Left ventricle myocardium (tissue), 1 donor: ENCODE results near the genes UGT2B11 and AMTN.

GRCh38 chr4:68949937-68950512 is 1.6 kb downstream of the UGT2A3 start:
- PRO-cap: no peak

DNA sequence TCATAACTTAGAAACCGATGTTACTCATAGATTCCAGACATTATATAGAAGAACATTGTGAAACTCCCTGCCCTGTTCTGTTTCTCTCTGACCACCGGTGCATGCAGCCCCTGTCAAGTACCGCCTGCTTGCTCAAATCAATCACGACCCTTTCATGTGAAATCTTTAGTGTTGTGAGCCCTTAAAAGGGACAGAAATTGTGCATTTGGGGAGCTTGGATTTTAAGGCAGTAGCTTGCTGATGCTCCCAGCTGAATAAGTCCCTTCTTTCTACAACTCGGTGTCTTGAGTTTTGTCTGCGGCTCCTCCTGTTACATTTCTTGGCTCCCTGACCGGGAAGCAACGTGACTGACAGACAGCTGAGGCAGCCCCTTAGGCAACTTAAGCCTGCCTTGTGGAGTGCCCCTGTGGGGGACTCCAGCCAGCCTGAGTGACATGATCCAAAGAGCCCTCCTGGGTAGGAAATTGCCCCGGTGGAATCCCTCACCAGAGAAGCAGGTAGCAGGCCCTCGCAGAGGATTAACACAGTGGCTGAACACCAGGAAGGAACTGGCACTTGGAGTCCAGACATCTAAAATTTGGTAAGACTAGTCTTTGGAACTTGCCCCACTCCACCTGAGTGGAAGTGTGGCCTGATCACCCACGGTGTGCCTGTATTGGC is 45.1 kb upstream of the UGT2B7 start:
- PRO-cap: no peak

GRCh38 chr4:69214465-69214825 is at the start of gene UGT2B11:
TSS of gene UGT2B11 (minus strand) at chr4:69214748.
- PRO-cap: no peak

GRCh38 chr4:69546140-69546491 is 50.4 kb upstream of the UGT2B4 start:
- PRO-cap: no peak

- PRO-cap: no peak
These were observed 17.1 kb downstream of the SULT1B1 start for GRCh38 chr4:69743060-69743879.

DNA sequence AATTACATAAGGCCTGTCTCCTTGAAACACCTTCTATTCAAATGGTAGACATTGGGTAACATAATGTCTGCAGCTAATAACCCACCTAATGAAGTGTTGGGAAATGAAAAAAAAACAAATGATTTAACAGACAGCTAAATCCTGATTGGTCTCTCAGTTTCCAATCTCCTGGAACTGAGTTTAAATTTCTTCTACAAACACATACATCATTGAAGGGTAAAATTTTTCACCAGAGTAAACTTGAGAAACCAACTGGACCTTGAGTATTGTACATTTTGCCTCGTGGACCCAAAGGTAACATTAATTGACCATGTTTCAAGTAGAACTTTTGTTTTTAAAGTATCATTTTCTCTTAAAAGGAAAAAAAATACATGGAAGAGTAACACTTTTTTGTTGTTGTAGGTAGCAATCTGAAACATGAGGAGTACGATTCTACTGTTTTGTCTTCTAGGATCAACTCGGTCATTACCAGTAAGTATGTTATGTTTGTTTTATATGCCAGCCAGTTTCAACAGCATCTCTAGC is at the start of gene AMTN:
Gene AMTN (plus strand): TSS at position 209 of the 525 bp plus-strand sequence.
- PRO-cap: no peak

- PRO-cap: no peak
These were observed 1.0 kb downstream of the UTP3 start for GRCh38 chr4:70689370-70689721.

GRCh38 chr4:70705220-70705494 is 16.6 kb upstream of the RUFY3 start:
- PRO-cap: bidirectional peak, plus-strand start at chr4:70705455, minus-strand start at chr4:70705303

- PRO-cap: bidirectional peak, plus-strand start at chr4:70705749, minus-strand start at chr4:70705568
These were observed 16.2 kb upstream of the RUFY3 start for GRCh38 chr4:70705495-70706125.

DNA sequence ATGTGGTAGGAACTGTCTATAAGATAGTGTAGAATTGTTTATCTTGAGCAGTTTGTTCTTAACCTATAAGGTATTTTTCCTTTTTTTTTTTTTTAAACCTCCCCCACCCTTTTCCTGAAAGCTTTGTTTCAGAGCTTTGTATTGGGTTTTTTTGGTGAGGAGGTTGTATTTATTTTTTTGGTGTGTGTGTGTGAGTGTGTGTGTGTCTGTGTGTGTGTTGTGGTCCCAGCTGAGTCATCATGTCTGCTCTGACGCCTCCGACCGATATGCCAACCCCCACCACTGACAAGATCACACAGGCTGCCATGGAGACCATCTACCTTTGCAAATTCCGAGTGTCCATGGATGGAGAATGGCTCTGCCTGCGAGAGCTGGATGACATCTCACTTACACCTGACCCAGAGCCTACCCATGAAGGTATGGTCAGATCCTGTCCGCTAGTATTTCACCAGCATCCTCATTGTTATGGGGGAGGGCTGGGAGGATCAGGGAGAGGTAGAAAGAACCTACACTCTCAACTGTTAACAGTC is 636 bp downstream of the RUFY3 start:
- PRO-cap: no peak

DNA sequence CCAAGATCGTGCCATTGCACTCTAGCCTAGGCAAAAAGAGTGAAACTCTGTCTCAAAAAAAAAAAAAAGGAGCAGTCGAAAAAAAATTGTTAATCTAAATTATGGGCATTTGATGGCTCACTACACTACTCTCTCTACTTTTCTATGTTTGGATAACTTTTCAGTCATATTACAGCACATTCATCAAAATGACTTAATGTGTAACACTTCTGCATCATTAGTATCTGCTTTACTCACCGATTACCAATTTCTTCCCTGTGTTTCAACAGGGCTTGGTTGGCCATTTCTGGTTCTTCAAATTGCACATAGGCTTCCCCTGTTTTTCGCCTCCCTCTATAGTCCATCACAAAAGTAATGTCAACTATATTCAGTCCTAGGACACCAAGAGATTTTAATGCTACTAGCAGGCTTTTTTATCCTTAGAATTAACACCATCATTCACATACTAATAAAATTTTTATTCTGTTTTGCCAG is 8.4 kb downstream of the GRSF1 start:
- PRO-cap: no peak

DNA sequence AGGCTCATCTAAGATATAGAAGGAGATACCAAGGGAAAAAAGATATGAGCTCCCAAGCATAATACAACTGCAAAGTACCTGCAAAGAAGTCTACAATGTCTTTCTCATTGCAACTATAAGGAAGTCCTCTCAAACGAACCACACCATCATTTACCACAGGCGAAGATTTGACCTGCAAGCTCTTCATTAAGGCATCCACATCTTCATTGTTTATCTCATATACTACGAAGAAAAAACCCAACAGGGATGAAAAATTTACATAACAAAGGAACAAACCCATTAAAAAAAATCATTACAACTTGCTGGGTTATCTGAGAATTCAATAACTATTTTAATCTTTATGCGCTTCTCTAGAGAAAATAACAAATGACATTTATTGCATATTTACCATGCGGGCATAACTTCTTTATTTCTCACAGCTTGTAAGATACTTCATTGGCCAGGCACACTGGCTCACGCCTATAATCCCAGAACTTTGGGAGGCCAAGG is 7.4 kb downstream of the GRSF1 start:
- PRO-cap: no peak

- PRO-cap: no peak
These were observed 25.2 kb downstream of the MOB1B start for GRCh38 chr4:70927440-70927762.

GRCh38 chr4:70982456-70983203 is 10.8 kb upstream of the DCK start:
- PRO-cap: no peak

DNA sequence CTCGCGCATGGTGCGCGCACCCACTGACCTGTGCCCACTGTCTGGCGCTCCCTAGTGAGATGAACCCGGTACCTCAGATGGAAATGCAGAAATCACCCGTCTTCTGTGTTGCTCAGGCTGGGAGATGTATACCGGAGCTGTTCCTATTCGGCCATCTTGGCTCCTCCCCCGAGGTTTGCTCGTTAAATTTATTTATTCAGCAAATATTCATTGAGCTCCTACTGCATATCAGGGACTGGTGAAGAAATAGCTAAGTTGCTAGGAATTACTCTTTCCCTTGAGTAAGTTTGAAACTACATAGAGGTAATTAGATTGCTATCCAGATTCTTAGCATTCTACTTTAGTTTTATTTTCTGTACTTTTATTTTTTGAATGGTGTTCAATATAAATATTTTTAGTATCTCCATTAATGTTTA is 66.2 kb downstream of the DCK start:
- PRO-cap: no peak

DNA sequence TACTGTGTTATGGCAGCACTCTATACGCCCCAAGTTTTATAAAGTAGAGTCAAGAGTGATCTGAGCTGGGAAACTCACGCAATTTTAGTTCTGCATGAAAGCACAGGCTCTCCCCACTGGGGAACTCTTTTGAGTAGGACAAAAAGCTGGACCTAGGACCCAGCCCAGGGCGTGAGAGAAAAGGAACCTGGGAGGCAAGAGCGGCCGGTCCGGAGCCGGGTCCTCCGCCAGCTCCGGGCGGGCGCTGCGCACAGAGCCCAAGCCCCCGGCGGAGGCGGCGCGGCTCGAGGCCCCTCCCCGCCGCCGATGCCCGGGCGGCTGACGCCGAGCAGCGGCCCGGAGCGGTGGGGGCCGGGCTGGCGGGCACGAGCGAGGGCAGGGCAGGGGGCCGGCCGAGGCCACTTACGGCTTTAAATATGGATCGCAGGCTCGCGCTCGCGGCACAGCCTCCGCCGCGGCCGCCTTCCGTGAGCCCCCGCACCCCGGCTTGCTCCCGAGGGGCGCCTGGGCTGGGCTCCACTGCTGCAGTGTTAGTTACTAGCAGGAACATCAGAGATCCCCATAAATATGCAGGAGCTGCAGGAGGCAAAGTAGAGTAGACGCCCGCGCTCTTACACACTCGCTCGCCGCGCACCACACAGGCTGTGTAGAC is 607 bp upstream of the SLC4A4 start:
- PRO-cap: bidirectional peak, plus-strand start at position 443 of the sequence, minus-strand start at position 263 of the sequence

GRCh38 chr4:71230751-71232147 is 44.2 kb downstream of the SLC4A4 start:
- PRO-cap: bidirectional peak, plus-strand start at chr4:71231417, minus-strand start at chr4:71231178

DNA sequence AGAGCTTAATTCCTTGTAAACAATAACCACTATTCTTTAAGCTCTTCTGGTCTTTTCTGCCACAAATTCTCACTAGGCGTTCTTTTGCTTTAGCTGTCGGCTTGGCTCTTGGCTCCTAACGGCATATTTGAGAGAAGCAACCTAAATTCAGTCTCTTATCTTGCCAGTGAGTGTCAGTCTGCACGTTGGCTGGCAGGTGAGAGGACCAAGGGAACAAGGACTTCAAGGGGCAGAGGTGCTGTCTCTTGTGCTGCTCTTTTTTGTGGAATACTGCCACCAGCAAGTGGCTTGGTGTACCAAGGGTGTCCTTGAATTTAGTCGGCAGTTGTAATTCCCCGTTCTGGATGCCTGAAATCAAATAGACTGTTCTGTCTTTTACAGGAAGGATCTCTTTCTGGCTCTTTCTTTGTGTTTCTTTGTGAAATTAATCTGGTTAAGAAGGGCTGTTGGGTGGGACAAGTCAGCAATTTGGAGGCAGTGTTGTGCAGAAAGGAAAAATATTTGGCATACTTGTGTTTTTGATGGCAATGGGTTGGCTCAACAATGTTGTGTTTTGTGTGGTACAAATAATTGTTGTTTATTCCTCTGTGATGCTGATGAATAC is 74.0 kb downstream of the SLC4A4 start:
- PRO-cap: bidirectional peak, plus-strand start at position 185 of the sequence, minus-strand start at position 129 of the sequence

- PRO-cap: no peak
These were observed 269.7 kb downstream of the SLC4A4 start for GRCh38 chr4:71456734-71457133.

- PRO-cap: no peak
These were observed 257.0 kb downstream of the ADAMTS3 start for GRCh38 chr4:72311906-72312547.